BE2C (cell line): ENCODE results near the genes LMBR1L, TUBA1B and KCNH3.

DNA sequence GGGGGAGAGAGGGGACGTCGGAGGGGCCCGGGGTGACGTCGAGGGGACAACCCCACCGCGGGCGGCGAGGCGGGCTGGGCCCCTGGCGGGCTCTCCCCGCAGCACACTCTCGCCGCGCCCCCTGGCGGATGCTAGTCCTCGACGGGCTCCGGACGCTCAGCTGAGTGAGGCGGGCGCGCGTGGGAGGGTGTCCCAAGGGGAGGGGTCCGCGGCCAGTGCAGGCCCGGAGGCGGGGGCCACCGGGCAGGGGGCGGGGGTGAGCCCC, 160 bp upstream of the WNT1 start:
- RRBS, result 2% methylated on average over 14 of the region's 30 CpGs

GRCh38 chr12:48978376-48978587, 160 bp downstream of the WNT1 start:
- RRBS, result 5% methylated on average over 8 of the region's 24 CpGs

DNA sequence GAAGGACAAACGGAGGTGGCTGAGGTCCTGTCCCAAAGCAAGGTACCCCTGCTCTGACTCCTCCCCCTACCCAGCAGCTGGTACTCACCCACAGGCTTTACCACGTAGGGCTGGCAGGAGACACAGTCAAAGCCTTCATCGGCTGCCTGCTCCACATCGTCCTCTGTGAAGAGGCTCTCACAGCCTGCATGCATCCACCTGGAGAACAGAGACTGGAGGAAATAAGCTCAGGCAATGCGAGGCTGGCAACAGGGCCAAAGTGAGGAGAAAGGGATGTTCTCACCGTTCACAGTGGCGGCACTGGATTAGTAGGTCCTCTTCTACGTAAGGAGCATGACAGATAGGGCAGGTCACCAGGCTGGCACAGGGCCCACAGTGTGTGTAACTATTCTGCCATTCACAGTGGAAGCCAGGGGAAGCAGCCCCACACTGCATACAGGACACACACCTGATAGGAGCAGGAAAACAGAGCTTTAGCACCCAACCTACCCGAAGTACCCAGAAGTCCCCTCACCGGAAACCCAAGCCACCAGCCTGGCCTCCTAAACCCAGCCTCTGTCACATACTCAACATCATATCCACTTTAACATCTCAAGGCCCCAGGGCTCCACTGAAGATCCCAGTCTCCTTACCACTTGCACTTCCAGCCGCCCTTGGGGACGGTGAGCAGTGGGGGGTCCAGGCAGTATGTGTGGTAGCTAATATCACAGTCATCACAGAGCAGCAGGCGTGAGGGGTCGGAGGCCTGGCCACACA, 14.4 kb downstream of the KMT2D start:
- RRBS, result no CpG with 5 or more reads among the region's 14 CpGs

DNA sequence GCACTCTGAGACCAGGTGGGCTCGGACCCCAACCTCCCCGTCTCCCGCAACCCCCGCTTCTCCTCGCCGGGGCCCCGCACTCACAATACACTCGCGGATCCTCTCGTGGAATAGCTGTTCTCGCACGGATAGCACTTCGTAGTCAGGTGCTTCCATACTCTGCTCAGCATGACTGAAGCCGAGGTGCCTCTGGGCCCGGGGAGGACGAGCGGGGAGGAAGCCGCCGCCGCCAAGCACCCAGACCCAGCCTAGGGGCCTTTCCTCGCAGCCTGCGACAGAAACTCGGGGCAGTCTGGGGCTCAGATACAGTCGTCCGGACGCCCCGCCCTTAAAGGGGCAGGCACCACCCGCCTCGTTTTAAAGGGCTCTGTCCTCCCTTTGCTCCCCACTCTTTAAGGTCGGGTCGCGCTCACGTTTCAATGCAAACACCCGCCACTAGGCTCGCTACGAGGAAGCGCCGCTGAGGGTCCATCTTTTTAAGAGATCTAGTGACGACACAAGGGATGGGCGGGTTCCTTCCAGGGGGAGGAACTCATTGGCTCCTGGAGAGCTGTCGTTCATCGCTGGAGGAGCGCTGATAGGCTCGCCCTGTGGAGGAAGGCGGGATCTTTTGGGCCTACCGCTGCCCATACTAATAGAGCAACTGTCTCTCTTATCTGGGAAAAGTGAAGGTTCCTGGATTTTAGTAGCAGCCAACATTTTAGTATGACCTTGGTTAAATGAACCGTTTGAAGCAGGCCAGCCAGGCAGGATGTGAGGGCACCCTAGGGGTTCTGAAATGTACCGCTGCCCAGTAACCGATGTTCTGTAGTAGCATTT, at the start of gene LMBR1L:
Gene LMBR1L (minus strand): TSS at position 448 of the 819 bp plus-strand sequence.
- RRBS, result under 1% methylated on average over 14 of the region's 49 CpGs

DNA sequence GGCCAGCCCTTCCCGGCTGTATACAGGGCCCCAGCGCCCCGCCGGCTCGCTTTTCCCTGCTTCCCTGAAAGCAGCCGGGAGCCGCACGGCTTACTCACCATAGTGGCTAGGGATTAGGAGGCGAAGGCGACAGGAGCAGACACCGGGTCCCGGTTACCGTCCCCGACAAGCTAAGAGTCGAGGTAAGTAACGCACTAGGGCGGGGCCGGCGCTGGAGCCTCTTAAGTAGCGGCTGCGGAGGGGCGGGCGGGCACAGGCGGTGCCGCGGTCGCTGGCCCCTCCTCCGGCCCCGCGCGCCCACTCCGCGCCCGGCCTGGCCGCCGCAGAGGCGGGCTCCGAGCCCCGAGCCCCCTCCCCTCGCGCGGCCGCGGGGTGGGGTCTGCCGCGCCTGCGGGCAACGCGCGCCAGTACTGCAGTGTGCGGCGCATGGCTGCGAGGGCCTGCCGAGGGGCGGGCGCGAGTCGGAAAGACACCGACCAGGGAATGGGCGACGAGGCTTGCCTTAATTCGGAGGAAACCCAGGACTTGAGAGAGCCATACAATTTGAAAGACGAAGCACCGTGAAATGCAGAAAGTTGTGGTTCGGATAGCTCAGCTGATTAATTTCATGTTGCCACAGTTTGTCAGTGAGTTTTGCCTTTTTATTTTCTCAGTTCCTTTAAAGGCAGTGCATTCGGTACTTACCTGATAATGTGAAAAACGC, at the start of gene TUBA1B:
Gene TUBA1B (minus strand): TSS at position 196 of the 703 bp plus-strand sequence.
- RRBS, result under 1% methylated on average over 22 of the region's 67 CpGs

- RRBS, result no CpG with 5 or more reads among the region's 3 CpGs
Measured at GRCh38 chr12:49138546-49139146, 7.5 kb upstream of the TUBA1B start.

DNA sequence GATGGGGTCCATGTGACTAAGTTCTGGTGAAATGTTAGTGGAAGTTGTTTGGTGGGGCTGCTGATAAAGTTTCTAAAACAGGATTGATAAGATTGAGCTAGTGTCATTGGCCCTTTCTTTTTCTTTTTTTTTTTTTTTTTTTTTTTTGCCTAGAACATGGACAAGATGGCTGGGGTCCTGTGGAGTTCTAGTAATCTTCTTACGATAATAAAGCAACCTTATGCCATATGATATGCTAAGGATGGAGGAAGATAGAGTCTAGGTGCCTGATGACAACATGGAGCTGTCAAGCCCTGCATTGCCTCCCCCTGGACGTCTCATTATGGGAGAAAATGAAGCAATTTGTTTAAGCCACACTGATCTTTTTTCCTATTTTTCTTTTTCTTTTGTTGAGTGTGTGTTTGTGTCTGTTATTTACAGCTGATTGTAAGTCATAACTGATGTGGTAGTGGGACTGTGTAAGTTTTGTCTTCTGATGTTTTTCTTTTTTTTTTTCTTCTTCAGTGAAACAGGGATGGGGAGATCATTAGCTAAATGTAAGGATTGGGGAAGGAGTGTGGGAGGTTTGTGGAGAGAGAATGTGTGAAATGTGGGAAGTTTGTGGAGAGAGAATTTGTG, 16.4 kb upstream of the TUBA1B start:
- RRBS, result no CpG with 5 or more reads among the region's 2 CpGs

DNA sequence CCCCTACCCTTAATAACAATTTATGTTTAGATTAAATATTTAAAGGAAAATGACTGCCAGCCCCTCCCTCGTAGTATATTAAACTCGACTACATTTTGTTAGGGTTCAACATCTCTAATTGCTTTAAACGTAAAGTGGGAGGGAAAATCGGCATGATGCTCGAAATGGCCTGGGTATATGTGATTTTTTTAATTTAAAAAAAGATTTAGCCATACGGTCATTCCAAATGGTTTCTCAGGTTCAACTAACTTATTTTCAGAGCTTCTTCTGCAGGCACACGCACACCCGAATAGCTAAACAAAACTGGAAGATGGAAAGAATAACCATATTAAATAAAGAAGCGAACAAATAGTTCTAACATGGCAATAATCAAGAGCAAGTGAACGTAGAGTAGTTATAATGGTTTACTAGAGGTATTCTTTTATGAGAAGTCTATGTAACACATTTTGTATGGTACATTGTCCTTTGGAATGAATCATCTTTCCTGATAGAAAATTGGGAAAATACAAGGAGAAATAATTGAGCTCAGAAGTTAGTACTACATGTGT, 629 bp upstream of the TUBA1A start:
- RRBS, result no CpG with 5 or more reads among the region's 10 CpGs

DNA sequence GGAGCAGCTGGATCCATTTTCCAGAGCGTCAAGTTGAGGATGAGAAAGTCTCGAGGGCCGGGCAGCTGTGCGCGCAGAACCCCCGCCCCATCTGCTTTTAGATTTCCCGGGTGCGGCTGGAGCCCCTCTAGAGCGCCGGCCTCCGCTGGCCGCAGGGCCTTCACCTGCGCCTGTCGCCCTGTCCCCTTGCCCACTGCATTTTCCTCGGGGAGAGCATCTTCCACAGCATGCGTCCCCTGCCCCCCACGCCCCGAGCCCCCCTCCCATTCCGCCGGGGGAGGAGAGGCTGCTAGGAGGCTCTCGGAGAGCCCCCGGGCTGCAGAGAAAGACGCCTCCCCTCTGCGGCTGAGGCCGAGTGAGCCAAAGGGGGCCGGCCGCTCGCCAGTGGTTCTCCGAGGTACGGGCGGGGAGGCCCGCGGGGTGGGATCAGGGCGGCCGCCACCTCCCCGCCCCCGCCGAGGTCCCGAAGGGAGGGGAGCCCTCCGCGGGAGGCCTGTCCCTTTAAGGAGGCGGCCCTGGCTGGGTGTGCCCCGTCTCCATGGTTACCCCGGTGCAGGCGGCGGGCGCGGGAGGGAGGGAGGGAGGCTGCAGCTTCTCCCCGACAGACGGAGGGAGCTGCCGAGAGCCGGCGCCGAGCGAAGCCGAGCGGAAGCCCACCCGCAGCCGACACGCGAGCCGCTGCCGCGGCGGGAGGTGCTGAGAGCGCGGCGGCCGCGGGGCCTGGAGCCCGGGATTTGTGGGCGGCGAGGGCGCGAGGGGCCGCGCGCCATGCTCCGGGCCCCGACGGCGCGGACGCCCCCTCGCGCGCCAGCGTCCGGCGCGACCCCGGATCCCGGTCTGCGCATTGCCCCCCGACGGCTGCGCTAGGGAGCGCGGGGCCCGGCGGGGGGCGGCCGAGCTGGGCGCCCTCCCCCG, at the start of gene KCNH3:
Gene KCNH3 (plus strand): TSS at position 583 of the 915 bp plus-strand sequence.
- RRBS, result 4% methylated on average over 57 of the region's 105 CpGs

DNA sequence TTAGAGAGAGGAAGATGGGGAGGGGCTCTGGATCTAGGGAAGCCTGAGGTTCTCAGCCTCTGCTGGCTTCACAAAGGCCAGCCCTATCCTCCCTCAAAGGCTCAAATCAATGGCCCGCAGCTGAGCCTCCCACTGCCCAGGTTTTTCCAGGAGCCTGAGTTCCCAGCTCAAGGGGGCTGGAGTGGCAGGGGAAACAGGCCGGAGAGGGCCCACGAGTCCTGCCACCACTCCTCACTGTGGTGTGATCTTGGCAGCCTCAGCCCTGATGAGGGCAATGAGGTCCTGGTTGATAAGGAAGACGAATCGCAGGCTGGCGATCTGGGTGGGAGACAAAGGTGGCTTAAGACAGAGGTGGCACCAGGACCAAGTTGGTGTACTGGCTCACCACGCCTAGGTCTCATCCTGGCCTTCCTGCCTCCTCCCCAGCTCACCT, 9.5 kb downstream of the MCRS1 start:
- RRBS, result no CpG with 5 or more reads among the region's 7 CpGs

DNA sequence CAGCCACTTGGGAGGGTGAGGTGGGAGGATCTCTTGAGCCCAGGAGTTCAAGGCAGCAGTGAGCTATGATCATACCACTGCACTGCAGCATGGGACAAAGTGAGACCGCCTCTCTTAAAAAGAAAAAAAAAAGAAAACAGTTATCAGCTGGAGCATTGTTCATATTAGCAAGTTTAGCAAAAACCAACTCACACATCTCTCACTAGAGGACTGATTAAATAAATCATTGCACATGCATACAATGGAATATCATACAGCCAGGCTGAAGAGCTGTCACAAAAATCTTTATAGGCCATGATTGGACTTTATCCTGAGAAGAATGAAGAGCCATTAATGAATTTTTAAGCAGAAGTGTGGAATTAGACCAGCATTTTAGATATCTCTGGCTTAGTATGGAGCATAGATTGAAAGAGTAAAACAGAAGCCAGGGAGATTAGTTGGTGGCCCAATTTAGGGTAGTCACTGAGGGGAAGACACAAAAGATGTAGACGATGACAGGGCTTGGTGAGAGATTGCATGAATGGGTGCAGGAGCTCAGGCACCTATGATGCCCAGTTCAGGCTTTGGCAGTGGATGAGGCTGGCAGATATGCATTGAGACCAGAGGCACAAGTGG, 8.6 kb upstream of the MCRS1 start:
- RRBS, result no CpG with 5 or more reads among the region's 2 CpGs

DNA sequence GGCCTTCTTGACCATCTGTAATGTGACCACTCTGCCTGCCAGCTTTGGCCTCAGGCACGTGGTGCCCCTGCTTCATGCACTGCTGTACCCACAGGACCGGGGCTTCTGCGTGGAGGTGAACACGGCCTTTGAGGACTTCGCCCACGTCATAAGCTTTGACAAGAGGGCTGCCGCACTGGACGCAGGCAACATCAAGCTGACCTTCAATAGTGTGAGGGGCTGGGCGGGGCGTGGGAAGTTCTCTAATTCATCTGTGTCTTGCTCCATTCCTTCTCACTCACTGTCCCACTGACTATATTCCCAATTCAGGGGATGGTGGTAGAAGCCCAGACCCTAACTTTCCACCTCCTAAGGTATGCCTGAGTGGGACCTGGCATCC, 18.4 kb downstream of the PRPF40B start:
- RRBS, result no CpG with 5 or more reads among the region's 10 CpGs

DNA sequence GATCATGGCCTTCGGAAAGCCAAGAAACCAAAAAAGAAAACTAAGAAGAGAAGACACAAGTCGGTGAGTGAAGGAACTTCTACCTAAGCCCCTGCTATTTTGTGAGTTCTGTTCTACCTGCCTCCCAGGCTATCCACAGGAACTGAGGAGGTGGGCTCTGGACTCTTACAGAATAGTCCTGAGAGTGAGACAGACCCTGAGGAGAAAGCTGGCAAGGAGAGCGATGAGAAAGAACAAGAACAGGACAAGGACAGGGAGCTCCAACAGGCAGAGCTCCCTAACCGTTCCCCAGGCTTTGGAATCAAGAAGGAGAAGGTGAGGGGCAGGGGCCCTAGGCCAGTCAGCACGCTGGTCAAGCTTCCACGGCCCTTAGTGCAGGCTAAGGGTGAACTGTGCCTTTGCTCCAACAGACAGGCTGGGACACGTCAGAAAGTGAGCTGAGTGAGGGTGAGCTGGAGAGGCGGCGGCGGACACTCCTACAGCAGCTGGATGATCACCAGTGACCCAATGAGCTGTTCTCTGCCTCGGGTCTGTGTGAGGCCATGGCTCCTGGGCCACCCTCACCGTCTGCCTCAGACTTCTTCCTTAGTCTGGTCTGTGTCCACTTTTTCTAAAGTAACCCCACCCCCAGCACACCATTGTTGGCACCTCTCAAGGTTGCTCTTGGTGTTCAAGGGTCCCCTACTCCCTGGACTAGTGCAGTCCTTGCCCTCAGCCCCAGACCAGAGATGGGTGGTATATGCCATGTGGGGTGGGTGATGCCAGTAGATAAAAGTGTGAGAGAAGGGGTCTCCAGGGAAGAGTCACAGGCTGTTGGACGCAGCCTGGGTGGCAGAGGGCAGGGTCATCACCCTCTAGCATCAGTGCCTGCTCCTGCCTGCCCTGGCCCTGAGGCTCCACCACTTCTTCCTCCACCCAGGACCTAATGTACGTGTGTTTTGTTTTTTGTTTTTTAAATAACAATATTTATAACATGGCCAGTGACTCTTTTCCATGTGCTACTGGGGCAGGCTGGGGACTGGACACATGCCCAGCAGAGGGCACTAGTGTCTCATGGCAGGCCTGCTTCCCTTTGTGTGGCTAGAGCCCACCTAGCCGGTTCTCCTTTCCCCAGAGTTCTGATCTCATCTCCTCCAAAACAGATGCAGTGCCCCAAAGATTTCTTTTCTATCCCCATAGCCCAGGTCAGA, 20.7 kb downstream of the PRPF40B start:
- RRBS, result no CpG with 5 or more reads among the region's 15 CpGs

GRCh38 chr12:49662894-49663721, 39.7 kb downstream of the PRPF40B start:
- RRBS, result no CpG with 5 or more reads among the region's 6 CpGs

DNA sequence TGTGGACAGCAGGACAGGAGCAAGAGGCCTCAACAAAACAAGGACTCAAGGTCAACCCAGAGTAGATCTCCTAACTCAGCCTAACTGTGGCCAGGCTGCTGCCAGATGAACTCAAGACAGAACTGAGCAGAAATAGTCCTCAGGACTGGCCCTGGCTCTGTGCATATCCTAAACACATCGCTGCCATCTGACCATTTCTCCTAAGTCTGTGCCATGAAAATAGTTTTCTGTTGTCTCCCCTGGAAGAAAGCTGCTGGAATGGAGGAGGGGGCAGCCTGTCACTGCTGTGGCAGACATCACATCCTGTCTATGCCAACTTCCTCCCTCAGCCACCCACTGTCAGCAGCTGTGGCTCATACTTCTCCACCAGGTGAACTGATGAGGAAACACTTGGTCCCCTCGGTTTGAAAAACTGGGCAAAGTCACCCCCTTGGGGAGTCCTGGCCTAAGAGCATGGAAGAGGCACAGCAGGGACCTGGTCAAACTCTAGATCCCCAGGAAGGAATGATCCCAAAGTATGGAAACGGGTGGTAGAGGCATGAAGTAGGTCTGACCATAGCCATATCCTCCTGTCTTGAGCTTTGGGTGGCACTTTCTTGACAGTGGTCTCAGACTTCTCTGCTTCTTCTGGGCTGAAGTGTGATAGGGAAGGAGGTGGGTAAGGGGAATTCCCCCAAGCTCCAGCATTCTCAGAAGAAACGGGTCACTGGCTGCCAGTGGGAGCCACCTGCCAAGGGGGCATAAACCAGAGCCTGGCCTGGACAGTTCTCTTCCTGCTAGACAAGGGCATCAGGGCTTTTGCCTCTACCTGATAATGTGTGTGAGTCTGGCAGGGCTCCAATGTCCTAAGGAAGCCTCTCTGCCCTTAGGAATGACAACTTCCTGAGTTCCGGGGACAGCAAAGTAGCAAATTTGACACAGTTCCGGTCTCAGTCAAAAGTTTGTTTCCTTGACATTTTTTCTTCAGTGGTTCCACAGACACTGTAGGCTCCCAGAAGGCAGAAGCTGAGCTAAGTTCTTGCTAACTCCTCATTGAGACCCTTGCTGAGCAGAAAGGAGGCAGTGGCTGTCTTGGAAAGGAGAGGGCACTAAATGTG, 36.1 kb downstream of the FMNL3 start:
- RRBS, result no CpG with 5 or more reads among the region's 6 CpGs

- RRBS, result no CpG with 5 or more reads among the region's 16 CpGs
Measured at GRCh38 chr12:49795014-49795424, 33.2 kb downstream of the NCKAP5L start.

DNA sequence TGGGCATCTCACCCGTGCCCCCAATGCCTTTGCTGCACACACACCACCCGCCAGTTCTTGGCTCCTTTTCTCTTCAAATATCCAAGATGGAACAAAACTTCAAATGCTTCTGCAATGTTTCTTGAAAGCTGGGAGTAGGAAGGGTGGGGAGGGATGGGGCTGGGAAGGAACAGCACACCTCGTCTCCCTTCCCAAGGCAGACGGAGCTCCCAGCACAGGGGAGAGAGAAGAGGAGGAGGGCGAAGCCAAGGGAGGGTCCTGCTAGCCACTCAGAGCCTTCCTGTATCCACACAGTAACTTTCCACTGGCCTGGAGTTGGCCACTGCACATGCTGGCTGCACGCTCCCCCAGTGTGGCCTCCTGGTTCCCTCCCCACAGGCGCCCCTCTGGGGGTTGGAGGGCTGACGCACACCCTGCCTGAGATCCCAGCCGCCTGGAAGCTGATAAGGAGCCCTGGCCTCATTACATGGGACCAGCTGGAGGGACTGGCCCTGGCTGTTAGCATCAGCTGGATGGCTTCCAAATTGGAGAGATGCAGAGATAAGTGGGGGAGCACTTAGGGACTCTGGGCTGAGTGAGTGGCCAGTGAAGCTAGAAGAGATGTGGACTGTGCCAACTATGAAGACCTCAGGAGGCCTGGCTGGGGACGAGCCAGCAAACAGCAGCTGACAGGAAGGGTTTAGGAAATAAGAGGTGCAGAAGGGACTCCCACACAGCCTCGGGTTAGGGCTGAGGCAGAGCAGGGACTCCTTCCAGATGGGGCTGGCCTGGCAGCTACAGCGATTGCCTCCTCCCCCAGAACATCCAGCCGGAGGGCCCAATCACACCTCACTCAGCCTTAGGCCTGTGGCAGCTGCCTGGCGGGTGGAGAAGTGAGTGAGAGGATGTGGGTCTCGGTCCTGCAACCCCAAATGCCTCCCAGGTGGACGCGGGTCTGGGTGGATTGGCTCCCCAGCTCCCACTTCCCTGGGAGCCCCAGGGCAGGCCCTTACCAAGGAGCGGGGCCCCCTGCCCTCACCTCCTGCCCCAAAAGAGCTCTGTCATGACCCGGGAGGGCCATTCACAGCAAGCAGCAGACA, 26.2 kb upstream of the BCDIN3D start:
- RRBS, result no CpG with 5 or more reads among the region's 19 CpGs

- RRBS, result 68% methylated on average over 4 of the region's 14 CpGs
Measured at GRCh38 chr12:50082254-50083207, 2.6 kb upstream of the SMARCD1 start.

GRCh38 chr12:50101764-50103188, 1.5 kb upstream of the GPD1 start:
- RRBS, result no CpG with 5 or more reads among the region's 14 CpGs

- RRBS, result no CpG with 5 or more reads among the region's 6 CpGs
Measured at GRCh38 chr12:50201858-50202777, 34.9 kb upstream of the CERS5 start.